Colonic mucosa (tissue), 1 donor: Measurements from ENCODE around the genes GRK1 and TMEM255B.

GRCh38 chr13:113208001-113208540 lies 398 bp downstream of the PCID2 start:
- PRO-cap = no peak

- PRO-cap = no peak
Observed at GRCh38 chr13:113236580-113237039, 27.2 kb downstream of the CUL4A start.

- PRO-cap = no peak
Observed at GRCh38 chr13:113290268-113290581, 6.8 kb upstream of the LAMP1 start.

DNA sequence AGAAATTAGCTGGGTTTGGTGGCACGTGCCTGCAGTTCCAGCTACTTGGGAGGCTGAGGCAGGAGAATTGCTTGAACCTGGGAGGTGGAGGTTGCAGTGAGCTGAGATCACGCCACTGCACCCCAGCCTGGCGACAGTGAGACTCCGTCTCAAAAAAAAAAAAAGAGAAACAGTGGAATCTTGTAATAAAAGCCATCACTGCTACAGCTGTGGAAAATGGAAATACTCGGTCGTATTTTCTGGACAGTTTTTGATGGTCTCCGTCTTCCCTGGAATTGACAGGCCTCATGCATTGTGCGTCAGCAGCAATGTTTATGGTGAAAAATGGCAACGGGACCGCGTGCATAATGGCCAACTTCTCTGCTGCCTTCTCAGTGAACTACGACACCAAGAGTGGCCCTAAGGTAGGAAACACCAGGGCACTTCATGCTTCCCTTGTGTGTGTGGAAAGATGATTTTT lies 9.2 kb downstream of the LAMP1 start:
- PRO-cap = no peak

GRCh38 chr13:113324331-113324784 lies 27.3 kb downstream of the LAMP1 start:
- PRO-cap = unidirectional peak, plus-strand start at chr13:113324464

GRCh38 chr13:113379938-113380316 lies 16.0 kb upstream of the GRTP1 start:
- PRO-cap = no peak

DNA sequence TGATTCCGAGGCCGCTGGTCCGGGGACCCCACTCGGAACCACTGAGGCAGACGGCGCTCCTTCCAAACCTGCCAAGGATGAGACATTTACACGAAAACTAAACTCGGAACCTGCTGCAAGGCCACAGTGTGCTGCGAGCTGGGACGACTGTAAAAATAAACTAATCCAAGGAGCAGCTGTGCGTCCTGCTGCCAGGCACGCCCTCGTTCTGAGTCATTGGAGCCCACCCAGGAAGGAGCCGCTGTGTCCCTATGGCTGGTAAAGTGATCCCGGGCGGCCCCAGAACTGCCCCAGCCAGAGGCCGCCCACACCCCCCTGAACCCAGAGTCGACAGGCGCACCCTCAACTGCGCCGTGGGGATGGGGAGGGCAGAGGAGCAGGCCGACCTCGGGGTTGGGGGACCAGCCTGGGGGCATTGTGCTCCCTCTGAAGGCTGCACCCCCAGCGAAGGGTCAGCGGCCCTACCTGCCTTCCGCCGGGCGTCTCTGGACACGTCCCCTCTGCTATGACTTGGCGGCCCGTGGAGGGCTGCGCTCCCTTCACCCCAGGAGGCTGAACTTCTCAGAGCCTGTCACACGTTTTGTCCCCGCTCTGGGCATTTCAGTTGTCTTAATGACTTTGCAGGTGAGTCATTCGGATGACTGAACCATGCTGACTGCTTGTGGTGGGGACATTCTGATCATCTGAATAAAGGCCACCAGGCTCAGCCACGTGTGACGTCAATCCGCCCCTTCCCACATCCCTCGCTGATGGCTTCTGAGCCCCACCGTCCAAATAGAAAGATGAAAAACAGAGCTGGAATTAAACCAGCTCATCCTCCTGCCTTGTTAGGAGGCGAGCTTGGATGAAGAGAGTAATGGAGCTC lies 42.7 kb downstream of the ADPRHL1 start:
- PRO-cap = no peak

DNA sequence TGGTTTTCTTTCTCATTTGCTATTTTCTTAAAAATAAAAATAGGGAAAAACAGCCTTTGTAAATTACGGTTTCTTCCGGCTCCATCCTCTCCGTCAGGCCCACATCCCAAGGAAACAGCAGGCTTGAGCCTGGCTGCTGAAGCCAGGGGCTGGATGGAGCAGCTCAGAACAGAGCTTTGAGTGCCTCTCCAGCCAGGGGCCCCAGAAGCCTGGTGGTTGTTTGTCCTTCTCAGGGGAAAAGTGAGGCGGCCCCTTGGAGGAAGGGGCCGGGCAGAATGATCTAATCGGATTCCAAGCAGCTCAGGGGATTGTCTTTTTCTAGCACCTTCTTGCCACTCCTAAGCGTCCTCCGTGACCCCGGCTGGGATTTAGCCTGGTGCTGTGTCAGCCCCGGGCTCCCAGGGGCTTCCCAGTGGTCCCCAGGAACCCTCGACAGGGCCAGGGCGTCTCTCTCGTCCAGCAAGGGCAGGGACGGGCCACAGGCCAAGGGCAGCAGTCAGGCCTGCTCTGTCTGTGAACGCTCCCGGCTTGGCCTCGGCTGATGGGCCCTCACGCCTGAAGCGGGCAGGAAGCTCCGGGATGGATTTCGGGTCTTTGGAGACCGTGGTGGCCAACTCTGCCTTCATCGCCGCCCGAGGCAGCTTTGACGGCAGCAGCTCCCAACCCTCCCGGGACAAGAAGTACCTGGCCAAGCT lies at the start of gene GRK1:
Gene GRK1, plus strand, starts transcription at position 412 of the 695 bp plus-strand sequence.
- PRO-cap = no peak

GRCh38 chr13:113742581-113742987 lies 16.4 kb upstream of the TMEM255B start:
- PRO-cap = no peak

DNA sequence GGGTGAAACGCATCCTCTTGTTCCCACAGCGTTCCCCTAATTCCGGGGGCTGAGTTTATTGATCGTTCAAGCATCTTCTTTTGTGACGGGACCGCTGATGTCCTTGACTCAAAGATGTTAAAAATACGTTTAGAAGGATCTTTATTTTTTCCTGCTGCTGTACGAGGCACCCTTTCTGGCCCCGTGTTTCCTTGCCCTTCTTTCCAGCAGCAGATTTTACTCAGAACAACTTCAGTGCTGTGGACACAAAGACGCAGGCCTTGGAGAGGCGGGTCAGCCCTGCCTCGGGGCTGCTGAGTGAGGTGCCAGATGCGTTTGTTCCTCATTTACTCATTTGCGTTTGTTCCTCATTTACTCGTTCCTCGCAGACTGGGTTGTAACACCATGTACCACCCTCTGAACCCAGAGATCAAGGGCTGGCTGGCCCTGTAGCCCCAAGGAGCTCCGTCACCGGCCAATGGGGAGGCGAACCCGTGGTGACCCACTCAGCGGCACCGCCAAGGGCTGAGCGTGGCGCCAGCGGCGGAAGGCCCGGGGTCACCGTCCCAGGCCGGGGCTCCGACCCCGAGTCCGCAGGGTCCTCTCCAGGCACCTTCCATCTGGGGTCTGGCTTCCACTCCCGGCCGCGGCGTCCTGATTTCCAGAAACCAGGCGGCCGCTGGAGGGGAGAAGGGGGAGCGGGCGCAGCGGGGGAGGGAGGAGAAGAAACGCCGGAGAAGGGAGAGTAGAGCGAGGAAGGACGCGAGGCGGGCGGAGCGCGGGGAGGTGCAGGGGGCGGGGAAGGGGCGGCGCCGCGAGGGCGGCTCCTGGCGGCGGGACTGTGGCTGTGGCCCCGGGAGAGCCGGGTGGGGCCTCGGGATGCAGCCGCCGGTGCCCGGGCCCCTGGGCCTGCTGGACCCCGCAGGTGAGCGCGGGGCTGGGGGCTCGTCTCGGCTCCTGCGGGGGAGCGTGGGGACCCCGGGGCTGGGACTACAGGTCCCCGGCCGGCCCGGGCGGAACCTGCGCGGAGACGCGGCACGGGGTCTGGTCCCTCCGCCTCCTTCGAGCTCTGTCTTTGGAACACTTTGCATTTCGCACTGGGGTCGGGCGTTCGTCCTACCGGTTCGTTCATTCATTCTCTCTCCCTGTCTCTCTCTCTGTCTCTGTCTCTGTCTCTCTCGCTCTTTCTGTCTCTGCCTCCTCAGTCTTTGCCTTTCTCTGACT lies at the start of gene TMEM255B:
Gene TMEM255B, plus strand, starts transcription at position 815 of the 1,203 bp plus-strand sequence.
- PRO-cap = bidirectional peak, plus-strand start at position 835 of the sequence, minus-strand start at position 709 of the sequence

DNA sequence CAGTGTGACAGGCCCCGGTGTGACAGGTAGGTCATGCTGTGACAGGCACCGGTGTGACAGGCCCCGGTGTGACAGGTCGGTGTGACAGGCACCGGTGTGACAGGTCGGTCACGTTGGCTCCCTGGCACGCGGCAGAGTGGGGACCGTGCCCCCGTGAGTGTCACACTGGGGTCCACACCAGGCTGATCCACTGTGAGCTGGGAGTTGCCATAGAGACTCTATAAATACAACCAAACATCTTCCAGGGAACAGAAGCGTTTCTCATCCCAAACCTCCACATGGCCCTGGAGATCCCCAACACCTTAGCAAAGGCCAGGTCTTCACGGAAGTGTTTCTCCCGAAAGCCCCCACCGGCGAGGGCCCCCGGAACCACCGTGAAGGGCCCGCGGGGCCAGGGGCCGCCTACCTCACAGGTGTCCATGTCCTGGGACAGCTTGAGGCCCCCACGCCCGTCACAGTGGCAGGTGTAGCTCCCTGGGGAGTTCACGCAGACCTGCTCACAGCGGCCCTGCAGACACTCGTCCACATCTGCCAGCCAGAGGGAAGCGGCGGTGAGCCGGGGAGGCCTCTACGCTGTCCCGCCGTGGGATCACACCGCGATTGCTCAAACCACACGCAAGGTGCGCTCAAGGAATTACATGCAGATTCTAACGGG lies 29.6 kb downstream of the GAS6 start:
- PRO-cap = no peak

DNA sequence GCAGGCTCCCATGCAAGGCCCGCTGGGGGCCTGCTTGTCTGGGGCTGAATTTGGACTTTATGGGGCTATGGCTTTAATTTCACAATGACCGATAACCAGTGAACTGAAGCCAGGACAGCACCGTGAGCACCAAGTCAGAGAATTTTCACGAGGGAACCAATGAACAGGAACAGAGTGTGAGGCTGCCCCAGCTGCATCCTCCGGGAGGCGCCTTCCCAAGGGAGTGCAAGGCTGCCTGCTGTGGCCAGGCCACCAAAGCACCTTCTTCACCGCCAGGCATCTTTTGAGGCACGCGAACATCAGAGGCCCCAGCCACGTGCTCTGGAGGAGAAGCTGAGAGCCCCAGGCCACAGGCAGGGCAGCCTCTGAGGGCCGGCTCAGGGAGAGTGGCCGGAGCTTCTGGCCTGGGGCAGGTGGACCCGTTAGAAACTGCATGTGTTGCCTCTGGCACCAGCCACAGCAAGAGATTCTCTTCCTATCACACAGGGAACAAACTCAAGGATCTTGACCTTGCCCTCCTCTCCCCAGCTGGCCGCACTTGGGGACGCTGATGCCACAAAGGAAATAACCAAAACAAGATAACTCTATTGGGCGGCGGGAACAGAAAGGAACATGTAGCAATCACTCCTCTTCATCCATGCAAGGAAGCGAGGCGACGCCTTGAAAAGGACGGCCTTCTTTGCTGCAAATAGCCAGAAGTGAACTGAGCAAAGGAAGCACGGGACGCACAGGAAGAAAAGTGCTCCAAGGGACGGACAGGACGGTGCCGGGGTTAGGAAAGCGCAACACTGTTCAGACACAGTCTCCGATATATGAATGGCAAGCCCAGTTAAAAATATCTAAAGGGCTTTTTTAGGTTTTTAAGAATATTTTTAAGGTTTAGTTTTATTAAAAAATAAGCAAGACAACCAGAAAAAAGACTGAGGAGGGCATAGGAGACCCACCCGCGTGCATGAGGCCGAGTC lies 19.9 kb downstream of the GAS6 start:
- PRO-cap = no peak

DNA sequence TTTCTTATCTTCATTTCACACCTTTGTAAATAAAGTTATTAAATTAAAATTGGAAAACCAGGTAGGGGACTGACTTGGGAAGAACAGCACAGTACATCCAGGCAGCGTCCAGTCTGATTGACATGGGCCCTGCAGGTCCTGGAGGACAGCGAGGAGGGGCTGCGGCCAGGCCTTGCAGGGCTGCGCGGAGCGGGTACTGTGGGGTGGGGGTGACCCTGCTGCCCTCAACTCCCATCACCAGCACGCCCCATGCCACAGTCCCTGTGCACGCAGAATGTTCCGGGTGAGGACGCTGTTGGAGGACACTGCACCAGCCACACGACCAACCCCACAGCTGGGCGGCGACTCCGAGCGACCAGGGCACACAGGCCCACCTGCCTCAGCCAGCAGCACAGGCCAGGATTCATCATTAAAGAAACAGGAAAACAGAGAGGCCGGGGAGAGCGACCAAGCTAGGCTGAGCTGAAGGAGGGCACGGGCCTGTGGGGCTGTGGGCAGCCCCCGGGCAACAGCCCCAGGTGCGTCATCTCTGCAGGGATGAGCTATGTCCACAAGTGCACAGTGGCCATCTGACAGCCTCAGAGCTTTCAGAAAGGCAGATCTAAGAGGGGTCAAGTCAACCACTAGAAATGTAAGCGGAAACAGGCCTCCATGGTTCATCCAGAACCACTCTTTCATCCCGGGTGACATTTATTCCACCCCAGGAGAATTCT lies 1.7 kb downstream of the GAS6 start:
- PRO-cap = no peak

DNA sequence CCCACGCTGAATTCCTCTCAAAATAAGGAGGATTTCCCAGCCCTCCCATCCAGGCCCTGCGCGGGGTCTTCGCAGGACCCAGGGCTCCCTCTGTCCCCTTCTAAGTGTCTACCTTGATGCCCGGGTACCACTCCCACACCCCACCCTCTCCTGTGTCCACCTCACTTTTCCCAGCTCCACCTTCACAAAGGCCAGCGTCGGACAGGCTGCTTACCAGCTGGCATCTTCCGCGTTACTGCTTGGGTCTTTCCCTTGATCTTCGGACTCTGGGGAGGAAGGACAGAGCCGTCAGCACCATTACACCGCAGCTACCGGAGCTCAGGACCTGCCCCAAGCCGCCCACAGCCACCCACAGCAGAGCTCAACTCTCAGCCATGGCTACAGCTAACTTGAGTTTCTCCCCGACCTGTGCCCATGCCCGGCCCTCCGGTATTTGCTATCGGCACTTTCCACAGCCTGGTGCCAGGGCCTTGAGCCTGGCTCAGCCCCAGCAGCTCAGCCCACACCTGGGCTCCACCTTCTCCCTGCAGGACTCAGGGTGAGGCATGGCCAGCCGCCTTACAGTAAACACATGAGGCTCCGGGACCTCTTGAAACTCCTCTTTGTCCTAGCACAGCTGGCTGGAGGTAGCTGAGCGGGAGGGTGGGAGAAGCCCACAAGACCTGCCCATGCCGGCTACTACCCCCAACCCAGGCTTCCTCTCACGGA lies 3.8 kb downstream of the C13orf46 start:
- PRO-cap = unidirectional peak, plus-strand start at position 262 of the sequence

GRCh38 chr13:113982130-113982404 lies 8.2 kb upstream of the C13orf46 start:
- PRO-cap = no peak

GRCh38 chr13:113998343-113999080 lies 24.6 kb upstream of the C13orf46 start:
- PRO-cap = no peak

GRCh38 chr13:114044247-114044893 lies 70.5 kb upstream of the C13orf46 start:
- PRO-cap = no peak

GRCh38 chr13:114048971-114049700 lies 75.3 kb upstream of the C13orf46 start:
- PRO-cap = no peak

- PRO-cap = no peak
Observed at GRCh38 chr13:114064729-114065050, 67.7 kb downstream of the RASA3 start.

GRCh38 chr13:114087534-114087879 lies 44.9 kb downstream of the RASA3 start:
- PRO-cap = no peak